ENCODE measurements around a stretch of chr6.

GRCh38 chr6:108606036-108606259, 45.2 kb downstream of the FOXO3 start:
- PRO-cap: no peak

DNA sequence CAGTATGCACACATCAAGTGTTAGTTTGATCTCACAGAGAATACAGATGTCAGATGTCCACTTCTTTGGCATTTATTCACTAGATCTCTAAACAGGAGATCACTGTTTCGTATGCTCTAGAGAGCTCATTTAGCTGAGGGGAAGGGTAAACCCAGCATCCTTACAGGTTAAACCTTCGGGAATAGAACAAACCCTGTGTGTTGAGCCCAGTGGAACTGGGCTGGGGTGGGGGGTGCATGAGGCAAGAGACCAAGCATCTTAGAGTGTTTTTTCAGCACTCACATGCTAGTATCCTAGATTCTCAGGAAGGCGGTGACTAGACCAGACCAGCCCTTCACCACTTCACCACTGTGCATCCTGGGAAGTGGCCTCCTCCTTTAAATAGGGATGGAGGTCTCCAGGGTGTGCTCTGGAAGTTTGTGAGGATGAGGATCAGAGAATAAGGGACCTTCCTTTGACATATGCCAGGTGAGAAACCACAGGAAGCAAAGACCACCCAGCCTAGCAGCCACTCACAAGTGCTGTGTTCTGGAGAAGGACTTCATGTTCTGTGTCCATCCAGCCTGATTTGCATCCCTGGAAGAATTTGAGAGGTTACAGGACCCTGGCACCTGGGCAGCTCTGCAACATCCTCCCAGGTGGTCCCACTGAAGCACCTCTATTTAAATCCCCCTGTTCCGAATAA, 75.7 kb downstream of the FOXO3 start:
- PRO-cap: no peak

DNA sequence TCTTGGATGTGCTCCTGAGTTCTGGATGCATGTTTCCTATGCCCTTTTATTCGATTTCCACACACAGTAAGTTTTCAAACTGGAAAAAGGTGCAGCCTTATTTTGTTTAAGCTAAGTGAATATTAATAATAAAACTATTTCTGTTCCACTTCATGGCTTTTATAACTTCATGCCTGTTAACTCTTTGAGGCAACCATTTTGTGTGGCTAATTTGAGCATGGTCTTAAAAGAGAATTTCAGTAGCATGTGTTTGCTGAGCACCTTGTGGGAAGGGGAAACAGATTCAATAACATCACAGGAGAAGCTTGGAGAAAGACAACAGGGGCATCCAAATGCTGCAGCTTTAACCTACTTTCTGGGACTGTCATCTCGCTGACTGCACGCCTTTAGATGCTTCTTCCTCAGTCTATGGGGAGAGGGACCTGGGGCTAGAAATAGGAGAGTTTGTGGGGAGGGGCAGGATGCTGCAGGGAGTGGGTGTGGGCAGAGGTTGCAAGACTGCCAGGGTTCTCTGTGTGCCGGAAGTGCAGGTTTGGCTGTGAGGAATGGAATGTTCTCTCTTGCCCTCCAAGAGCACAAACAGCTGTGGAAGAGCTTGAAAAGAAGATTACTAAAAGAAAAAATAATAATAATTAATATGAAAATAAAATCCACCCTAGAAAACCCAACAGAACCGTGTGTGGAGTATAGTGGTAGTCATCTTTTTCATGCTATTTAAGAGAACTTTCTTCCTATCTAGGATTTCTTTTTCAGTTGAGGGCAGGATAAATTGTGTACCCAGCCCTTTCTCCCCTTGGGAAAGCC, 93.2 kb downstream of the FOXO3 start:
- PRO-cap: no peak

DNA sequence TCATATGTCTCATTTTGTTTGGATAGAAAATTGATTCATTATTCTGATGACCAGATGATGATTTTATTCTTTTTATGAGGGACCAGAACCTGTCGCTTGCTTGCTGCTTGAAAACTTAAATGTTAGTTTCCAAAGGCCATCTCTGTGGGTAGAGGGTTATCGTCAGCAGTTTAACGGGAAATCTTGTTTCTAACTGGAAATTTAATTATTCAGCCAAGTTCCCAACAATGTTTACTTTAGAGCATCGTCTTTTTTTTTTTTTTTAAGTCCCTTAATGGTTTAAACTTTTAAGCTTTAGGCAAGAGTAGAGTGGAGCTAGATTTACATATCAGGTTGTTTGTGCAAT, 93.7 kb downstream of the FOXO3 start:
- PRO-cap: no peak

- PRO-cap: no peak
Measured at GRCh38 chr6:108689119-108689742, 128.5 kb downstream of the FOXO3 start.

DNA sequence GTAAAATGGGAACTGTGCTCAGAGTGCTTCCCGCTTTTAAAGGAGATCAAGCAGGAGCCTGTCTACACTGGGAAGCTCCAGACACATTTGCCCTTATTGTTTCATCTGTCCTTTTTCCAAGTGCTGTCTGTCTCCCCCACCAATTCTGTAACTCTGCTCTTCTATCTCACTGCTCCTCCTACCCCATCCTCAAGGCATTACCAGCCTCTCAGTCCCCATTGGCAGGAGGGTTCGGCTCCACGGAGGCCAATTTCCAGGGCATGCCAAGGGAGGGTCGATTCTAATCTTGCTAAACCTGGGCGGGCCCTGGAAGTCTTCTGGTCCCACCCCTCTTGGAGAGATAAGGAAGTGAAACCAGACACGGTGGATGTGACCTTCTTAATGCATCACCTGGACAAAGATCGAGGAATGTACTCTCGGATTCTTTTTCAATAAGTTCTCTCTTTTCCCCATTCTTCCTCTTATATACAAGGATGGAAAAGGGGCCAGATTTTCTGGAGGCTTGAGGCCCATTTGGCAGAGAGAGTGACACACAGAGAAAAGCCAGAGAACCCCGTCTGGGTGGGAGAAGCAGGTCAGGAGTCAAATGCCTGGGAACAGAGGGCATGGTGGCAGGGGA, 112.3 kb upstream of the ARMC2 start:
- PRO-cap: no peak

DNA sequence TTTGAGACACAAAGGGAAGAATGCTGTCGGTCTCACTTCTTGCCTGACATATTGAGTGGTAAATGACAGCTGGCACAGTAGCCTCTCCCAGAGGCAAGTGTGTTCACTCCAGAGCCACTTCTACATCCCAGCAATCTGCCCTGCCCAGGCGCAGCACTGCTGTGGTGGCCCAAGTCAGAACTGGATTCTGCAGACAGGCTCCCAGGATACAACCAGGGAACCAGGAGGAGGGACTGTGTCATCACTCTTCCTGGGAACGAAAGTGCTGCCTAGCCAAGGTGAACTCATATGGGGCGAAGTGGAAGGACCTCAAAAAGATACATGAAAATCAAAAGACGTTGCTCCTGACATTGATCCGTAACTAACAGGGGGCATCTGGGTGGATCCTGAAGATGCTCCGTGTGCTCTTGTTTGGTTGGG, 103.2 kb upstream of the ARMC2 start:
- PRO-cap: no peak

DNA sequence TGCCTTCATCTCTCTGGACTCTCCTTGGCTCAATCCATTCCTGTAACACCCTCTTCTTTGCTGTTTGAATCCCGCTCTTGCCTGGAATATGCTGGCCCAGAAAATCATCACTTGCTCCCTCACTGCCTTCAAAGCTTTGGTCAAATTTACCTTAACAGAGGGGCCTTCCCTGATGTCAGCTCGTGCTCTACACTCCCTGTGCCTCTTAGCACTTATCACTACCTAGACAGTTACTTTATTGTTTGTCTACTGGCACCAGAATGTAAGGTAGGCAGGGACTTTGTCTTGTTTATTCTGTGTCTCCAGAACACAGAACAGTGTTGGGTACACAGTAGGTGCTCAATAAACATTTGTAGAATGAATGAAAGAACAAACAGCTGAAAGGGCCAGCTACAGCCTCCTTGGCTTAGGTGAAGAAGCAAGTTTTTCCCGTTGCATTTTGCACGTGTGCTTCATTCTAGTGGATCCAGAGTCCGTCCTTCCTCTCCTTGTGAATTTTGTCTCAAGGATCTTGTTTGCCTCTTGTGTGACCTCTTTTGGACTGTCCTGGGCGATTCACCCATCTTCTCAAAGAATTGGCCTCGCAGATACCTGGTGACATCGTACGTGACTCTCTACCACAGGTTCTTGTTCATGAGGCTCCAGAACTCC, 84.3 kb upstream of the ARMC2 start:
- PRO-cap: no peak

DNA sequence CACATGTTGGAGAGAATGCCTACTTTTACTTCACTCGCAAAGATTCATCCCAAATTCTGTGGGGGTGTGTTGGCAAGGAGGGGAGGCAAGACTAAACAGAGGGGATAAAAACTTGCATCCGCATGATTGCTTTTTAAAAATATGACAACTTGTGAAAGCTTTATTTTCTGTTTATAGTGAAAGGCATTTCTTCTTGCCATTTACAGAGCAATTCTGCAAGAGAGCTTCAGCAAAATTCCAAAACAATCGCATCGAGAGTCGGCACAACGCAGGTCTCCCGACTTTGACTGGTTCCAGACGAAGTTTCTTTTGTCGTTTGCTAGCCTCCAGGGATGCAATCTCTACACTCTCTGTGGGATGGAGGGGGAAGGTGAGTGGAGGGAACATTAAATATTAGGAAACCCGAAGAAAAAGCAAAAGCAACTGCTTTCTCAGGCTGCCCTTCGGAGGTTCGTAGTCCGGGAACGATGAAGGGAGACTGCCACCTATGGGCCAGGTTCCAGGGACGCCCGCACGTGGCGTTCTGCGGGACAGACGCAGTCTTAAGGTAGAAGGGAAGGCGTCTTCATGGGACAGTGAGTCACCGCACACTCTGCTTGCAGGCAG, 66.1 kb upstream of the ARMC2 start:
- PRO-cap: no peak

- PRO-cap: no peak
Measured at GRCh38 chr6:108870245-108870550, 22.0 kb downstream of the ARMC2 start.

DNA sequence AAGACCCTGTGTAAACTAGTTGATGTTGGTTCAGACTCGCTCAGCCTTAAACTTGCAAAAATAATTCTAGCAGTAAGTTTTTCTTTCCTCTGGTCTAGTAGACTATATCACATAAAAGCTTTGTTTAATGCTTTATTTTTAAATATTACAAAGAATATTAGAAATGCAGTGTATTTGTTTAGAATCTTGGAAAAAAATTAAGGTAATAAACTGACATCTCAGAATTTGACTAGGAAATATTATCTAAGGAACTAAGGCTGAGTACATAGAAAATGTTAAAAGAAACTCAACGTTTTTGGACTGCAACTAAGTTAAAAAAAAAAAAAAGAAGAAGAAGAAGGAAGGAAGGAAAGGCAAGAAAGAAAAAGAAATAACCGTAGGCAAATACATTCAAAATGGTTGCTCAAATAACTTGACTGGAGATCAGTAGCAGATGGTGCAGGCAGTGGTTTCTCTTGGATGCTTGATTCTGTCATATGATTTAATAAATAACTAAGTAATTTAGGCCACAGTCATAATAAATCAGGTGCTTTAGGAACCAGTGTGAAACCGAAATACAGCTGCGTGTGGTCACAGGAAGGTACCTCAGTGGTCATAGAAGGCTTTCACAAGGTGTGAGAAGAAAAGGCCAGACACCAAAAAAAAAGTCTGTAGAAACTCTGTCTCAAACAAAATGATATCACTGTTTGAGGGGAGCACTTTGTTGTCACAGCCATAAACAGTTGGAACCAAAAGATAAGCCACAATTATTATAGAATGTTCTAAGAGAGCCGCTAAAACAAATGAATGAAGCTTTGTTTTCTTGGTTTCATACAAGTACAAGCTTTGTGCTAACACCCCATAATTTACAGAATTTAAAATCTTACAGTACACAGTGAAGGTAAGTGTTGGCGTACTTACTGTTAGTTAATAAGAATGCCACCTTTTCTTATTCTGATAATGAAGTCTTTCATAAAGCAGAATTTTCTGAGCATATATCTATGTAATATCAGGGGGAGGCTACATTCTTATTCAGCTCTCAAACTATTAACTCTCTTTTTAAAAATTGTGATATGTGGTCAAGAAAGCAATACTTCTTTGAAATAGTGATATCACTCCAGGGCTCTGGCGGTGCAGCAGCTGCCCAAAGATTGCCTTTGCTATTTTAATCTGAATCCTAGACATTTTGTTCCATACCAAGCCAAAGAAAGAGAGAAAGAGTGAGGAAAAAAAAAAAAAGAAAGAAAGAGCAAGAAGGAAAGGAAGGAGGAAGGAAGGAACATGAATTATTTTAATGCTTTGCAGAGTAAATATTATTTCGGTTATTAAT, 56.6 kb downstream of the ARMC2 start:
- PRO-cap: no peak

- PRO-cap: no peak
Measured at GRCh38 chr6:109117244-109117989, 22.1 kb downstream of the CEP57L1 start.

DNA sequence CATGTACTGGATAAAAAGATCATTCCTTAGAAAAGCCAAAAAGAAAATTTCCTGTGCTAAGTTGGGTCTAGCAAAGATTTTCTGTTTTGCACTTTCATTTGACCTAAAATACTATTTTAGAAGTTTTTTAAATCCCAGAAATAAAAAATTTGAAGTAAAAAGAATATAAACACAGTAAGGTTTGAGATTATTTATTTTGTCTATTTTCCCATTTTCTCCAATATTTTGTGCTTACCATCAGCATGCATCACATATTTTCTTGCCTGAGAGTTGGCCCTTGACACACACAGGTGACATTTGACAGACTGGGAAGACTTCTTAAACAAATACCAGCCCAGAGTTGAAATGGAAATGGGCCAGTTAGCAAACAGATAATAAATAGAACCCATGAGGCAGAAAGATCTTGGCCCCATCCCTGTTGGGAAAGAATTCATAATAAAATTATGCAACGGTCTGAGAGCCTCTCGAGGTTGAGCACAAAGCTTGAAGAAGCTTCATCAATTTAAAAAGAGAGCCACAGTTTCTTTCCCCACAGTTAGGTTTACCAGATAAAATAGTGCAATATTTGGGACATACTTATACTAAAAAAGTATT, 130.1 kb downstream of the CD164 start:
- PRO-cap: no peak

DNA sequence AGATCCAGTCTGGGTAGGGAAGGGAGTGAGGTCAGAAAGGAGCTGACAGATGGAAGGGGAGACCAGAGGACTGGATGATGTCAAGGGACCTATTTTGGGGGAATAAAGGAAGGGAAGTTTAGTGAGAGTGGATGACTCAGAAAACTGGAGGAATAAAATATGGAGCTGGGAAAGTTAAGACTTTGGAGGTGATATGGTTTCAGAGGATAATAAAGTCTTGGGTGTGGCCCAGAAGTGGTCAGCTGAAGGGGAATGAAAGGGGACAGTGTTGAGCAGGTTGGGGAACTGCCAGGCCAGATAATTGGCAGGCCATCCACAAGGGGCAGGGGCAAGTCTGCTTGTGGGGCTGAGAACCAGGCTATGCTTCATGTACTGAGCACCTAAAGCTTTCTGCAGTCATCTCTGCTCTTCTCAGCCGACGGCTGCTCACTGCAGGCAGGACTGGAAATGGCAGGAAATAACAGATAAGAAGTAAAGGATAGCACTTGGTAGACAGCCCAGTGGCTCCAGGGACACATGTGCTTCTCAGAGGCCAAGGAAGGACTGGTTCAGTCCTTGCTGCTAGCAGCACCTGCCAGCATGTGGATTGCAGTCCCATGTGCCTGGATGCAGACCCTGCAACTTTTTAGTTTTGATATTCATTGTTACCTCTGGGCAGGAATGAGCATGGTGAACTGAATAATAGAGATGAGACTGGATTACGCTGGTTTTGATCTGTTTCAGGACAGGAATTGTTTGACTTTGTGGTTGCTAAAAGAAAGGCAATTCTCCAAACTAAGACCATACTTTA, 89.9 kb downstream of the CD164 start:
- PRO-cap: no peak

DNA sequence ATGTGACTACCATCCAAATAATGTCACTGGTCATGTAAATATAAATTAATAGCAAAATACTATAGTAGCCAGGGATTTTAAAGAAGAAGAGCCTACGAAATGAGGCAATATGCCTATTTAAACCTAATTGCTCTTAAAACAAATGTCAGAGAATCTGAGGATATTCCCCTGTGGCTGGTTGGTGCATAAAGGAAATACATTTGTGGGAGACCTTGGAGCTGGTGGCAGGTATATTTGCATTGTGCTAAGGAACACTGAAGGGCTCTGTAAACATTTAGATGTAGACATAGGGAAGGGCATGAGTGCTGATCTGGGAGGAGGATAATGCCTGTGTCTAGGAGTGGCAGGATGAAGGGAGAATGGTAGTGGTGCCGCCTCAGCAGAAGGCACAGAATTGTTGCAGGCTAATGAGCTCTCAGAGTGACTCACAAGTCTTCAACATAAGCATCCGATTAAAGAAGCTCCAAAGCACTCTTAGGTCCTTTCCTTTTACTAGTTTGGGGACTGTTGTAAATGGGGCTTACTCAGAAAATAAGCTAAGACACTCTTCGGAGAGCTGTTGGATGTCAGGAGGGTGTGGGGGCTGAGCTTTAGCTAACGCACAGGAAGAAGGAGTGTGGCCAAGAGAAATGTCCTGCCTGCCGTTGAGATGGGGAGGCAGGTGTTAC, 85.8 kb downstream of the CD164 start:
- PRO-cap: no peak

DNA sequence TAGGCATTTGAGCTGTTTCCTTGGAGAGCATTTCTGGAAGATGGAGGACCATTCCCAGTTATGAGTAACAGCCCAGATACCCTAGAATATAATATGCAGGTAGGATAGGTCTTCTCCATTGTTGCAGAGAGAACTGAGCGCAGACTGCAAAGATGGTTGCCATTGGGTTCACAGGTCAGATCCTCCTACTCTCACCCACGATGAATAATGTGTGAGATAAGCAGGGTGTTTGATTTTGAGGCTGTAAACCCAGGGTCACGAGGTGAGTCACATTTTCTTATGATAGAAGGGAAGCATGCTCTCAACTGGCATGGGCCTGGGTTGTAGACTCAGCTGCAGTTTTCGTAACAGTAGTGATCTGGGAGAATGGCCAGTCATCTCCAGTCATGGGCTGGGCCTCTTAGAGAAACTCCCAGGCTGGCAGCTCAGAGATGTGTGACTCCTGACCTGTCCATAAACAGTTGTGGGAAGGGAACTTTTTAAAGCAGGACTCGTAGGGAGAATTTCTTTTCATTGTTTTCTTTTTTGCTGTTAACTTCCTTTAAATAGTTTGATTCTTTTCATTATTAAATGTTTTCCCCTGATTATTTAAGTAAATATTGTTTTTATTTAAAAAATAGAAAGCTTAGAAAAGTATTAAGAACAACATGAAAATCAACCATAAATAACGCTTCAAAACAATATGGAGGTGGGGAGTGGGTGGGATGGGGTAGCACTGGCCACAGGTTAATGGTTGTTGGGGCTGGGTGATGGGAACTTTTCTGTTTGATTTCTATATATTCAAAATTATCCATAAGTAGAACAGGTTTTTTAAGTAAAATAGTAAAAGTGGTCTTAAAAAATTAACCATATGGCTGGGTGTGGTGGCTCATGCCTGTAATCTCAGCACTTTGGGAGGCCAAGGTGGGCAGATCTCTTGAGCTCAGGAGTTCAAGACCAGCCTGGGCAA, 74.0 kb downstream of the CD164 start:
- PRO-cap: no peak

- PRO-cap: unidirectional peak, minus-strand start at chr6:109368939
Measured at GRCh38 chr6:109368767-109369309, 13.4 kb downstream of the CD164 start.

- PRO-cap: no peak
Measured at GRCh38 chr6:109381011-109381406, 1.3 kb downstream of the CD164 start.

DNA sequence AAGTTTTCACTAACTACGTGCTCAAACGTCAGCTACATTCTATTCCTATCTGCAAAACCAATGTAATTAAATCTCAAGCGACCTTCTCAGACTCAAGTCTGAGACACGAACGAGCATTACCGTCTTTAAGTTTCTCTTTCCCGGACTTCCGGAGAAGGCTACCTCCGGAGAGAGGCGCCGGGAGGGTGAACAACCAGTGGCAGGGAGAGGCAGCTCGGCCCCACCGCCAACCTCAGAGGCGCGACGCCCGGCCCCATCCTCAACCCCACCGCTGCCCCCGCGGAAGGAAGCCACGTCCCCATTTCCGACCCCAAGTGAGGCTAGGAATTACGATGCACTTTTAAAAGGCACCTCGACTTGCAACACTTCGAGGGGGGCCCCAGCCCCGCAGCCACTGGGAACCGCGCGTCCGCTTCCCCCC, 667 bp downstream of the CD164 start:
- PRO-cap: bidirectional peak, plus-strand start at position 235 of the sequence, minus-strand start at position 100 of the sequence; bidirectional peak, plus-strand start at position 362 of the sequence, minus-strand start at position 316 of the sequence

DNA sequence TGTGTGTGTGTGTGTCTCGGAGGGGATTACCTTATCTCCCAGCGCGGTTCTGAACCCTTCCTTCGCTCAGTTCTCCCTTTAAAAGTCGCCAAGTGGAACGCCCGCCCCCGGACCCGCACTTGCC, 415 bp downstream of the PPIL6 start:
- PRO-cap: no peak